Measurements from ENCODE around the genes PTRH2 and CA4.

DNA sequence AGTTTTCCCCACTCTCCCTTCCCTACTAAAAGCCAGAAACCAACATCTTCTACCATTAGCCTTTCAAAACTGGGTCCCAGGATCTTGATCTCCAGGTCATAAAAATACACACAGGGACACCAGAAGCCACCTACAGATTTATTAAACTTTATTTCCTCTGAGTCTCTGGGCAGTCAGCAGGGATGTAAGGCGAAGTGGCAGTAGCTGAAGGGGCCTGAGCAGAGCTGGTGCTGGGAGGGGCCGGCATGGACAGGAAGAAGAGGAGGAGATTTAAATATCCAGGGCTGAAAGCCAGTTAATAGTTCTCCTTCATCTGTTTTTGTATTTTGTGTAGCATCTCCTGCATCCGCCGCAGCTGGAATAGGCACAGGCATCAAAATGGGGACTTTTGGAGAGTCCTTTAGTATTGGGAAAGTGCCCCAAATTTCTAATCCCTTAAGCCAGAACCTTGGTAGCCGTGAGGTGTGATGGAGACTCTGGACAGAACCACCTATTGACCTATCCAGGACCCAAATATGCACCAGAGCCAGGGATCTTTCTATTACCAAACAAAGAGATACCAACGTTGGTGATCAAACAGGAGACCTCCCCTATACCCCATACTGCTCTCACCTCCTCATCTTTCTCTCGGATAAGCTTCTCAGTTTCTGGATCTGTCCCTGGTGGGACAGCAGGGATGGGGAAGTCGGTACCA, 5.8 kb upstream of the MTMR4 start:
- PRO-cap, result no peak

- PRO-cap, result no peak
Measured at GRCh38 chr17:58526744-58527256, 12.4 kb upstream of the MTMR4 start.

GRCh38 chr17:58528733-58529764, 14.6 kb upstream of the MTMR4 start:
- PRO-cap, result no peak

DNA sequence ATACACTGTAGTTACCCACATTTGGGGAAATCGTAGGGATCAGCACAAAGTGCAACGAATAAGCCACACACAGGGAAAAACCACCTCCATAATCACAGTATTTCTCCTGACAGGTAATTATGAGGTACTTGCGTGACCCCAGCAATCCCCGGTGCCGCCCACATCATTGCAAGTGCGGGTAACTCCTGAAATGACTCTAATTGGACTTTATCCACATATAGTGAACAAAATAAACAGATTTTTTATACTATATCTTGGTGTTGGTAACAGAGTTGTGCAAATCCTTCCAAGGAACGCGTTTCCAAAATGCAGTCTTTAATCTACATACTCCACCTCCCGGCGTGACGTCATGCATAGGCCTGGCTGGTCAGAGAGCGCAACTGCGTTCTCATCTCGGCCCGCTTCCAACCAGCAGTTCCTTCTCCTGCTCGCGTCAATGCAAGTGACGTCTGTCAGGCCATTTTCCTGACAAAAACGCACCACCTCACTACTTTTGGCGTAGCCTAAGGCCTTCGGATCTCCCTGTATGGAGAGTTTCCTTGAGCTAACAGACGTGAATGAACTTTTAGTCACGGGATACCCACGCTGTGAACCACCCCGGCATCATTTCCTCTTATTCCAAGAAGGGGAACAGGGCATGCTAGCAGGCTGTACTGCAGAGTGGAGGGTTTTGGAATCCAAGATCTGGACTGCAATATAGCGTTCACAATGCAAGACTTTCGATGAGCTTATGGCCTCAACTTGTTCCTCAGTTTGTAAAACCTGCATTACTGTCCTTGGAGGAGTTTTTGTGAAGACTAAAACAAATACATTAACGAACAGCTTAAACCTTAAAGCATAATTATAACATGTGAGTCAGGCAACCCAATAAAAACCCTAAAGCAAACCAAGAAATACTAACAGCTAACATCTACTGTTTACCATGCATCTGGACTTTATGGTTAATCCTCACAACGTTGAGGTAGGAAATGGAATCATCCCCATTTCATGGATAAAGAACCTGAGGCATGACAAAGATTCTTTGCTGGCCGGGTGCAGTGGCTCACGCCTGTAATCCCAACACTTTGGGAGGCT, 24.9 kb downstream of the IGBP1C start:
- PRO-cap, result no peak

DNA sequence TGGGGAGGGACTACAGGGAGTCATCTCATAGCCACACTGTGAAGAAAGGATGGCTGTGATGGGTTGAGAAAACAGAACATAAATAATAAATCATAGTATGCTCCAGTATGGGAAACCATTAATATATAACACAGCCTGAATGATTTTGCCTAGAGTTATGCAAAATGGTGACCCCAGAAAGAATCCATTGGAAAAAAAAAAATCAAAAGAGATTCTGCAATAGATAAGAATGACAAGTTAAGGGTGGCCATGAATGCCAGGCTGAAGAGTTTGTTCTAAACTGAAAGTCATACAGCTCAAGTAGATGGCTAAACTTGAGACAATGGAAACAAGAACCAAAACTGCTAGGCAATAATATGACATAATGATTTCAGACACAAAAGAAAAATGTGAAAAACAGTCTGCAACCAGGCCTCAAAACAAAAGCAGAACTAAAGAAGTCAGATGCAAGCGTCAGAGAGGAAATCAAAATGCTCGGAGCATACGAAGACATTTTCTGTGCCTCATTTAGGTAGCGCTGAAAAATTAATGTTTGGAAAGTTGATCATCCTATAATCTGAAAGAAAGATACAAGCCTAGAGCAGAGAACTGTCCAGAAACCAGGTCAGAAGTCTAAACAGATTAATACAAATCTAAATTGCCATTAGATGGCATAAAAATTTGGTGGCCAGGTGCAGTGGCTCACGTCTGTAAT, 54.4 kb upstream of the YPEL2 start:
- PRO-cap, result no peak

DNA sequence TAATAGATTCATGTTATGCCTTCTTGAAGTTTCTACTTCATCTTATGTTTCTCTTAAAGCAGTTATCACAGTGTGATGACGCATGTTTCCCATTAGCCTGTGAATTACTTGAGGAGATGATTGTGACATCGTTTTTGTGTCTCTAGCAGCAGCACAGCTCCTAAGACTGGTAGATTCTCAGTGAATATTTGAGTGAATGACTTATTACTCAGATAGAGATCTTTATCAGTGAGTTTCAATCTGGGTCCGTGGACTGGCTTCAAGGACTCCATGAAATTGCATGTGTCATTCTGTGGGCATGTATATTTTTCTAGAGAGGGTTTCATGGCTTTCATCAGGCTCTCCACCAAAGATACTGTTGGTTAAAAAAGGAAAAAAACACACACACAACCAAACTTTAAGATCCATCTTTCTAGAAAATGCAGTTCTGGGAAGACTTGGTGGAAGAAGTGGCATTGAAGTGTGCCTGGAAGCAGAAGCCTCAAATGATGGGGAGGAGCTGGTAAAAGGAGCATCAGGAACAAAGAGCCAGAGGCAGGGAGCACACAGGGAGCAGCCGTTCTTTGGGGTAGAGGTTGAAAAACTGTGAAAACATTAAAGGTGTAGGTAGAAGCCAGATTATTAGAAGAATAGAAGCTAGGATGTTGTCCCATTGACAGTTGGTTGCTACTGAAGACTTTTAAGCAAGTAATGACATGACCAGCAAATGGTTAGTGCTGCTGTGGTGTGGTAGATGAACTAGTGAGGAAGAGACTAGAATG, 30.1 kb downstream of the YPEL2 start:
- PRO-cap, result no peak

DNA sequence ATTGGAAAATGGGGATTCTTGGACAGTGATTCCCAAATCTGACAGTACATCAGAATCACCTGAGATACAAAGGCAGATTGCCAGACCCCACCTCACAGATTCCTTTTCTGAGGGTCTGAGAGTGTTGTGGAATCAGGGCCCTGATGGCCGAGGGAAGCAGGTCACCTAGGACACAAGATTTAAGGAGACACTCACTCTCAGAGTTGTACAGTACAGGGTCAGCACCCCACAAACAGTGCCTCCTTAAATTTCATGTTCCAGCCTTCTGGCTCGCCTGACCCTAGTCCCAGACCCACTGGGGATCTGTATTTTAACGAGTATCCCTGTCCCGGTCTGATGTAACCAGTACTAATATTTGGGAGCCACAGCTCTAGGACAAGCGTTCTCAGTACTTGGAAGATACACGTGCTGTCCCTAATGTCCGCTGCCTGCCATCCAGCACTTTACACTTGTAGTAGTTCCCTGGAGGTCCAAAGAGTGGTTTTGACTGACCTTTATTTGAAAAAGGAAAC, 37.9 kb downstream of the YPEL2 start:
- PRO-cap, result no peak

DNA sequence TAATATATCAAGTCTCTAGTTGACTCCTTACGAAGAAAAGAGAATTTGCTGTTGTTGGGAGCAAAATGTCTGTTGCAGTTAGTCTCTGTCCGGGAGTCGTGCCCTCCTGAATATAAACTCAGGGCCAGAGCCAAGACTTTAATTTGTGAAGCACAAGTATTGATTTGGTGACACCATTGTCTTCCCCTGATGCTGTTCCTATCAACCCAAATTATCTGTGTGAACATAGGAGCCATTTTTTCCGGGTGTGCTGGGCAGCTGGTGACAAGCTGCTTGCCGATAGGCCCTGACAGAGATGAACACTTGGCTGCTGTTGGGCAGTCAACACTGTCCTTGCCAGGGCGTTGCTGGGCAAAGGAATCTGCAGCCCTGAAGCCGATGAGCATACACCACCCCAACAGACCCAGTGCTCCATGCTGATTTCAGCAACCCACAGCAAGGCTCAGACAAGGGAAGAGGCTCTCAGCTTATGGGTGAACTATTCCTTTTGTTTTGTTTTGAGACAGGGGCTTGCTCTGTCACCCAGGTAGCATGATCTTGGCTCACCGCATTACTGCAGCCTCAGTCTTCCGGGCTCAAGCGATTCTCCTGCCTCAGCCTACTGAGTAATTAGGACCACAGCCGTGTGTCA, 105.4 kb downstream of the YPEL2 start:
- PRO-cap, result no peak

DNA sequence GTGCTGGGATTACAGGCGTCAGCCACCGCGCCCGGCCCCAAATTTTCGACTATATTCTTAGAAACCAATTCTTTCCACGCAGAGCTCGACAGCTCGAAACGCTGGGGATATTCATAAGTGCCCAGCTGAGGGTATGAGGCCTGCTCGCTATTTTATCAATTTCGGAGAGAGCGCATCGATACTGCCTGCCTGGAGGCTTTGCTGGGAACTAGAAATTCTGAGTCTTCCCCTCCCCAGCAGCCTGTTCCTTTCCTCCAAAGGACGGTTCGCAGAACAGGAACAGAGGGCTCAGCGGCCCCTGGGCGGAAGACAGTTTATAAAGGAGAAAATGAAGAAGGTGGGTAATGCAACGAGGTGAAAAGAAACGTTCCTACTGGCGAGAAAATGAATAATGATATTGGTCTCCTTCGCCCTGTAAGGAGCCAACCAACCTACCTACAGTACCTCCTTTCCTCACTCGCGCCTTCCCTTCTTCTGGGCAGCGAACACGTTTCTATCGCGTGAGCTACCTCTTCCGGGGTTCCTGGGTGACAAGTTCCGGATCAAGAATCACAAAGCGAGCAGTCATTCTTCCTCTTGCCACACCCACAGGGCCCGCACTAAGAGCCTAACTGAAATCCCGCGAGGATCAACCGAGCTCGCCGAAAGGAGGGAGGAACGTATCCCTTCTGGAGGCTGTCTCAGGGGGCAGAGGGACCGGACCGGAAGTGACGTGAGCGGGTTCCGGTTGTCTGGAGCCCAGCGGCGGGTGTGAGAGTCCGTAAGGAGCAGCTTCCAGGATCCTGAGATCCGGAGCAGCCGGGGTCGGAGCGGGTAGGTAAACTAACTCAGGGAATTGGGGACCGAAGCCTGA, at the start of gene PTRH2:
Gene PTRH2, minus strand, starts transcription at position 495 of the 853 bp plus-strand sequence.
- PRO-cap, result bidirectional peak, plus-strand start at position 786 of the sequence, minus-strand start at position 476 of the sequence

DNA sequence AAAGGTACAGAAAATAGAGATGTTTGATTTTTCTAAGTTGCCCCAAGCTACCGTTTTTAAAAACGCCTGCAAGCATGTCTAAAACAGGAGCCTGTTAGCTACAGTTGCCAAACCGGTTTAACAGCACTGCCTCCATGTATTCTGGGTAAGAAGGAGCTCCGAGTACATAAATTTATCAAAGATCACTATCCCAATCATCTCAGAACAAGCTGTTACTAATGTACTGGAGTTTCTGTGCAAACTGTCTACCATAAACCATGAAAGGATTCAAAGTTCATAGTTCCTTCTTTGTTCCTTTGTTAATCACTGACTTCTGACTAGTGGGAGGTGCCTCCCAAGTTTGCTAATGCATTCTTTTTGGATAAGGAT, 55.4 kb downstream of the TUBD1 start:
- PRO-cap, result bidirectional peak, plus-strand start outside the sequence, minus-strand start at position 319 of the sequence

- PRO-cap, result no peak
Measured at GRCh38 chr17:59844735-59845522, 47.8 kb downstream of the TUBD1 start.

- PRO-cap, result no peak
Measured at GRCh38 chr17:60149516-60150064, at the start of gene CA4. TSS of gene CA4 (plus strand) at chr17:60149973.

DNA sequence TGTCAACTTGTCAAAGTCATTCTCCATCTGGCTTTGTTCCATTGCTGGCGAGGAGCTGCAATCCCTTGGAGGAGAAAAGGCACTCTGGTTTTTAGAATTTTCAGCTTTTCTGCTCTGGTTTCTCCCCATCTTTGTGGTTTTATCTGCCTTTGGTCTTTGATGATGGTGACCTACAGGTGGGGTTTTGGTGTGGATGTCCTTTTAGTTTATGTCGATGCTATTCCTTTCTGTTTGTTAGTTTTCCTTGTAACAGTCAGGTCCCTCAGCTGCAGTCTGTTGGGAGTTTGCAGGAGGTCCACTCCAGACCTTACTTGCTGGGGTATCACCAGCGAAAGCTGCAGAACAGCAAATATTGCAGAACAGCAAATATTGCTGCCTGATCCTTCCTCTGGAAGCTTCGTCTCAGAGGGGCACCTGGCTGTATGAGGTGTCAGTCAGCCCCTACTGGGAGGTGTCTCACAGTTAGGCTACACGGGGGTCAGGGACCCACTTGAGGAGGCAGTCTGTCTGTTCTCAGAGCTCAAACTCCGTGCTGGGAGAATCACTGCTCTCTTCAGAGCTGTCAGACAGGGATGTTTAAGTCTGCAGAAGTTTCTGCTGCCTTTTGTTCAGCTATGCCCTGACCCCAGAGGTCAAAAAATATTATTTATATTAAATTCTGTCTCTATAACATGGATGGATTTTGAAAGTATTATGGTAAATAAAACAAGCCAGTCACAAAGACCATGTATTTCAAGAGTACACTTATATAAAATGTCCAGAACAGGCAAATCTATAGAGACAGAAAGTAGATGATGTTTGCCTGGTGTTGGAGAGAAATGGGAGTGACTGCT, 38.1 kb downstream of the APPBP2 start:
- PRO-cap, result no peak

- PRO-cap, result no peak
Measured at GRCh38 chr17:60573422-60573993, 26.5 kb upstream of the PPM1D start.

DNA sequence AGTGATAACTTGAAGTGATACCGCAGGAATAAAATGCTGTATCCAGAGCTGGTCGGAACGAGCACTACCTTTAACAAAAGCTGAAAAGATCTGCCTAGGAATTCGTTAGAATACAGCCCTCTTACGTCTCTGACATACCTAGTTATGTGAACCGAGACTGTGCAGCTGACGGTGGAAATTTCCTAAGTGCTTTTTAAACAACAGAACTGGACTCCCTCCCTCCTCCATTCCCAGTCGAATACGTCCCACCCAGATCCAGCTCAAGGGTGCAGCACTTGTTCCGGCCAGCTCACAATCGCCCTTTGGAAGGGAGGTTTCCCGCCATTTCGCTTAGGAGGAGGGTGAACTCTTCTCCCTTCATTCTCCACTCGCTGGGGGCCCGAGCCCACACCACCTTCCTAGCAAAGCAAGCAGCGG, 536 bp upstream of the PPM1D start:
- PRO-cap, result no peak

- PRO-cap, result unidirectional peak, plus-strand start at chr17:60887309; bidirectional peak, plus-strand start at chr17:60887550, minus-strand start at chr17:60887478
Measured at GRCh38 chr17:60886608-60887888, 209.4 kb downstream of the BCAS3 start.

- PRO-cap, result no peak
Measured at GRCh38 chr17:61005422-61005718, 327.7 kb downstream of the BCAS3 start.

DNA sequence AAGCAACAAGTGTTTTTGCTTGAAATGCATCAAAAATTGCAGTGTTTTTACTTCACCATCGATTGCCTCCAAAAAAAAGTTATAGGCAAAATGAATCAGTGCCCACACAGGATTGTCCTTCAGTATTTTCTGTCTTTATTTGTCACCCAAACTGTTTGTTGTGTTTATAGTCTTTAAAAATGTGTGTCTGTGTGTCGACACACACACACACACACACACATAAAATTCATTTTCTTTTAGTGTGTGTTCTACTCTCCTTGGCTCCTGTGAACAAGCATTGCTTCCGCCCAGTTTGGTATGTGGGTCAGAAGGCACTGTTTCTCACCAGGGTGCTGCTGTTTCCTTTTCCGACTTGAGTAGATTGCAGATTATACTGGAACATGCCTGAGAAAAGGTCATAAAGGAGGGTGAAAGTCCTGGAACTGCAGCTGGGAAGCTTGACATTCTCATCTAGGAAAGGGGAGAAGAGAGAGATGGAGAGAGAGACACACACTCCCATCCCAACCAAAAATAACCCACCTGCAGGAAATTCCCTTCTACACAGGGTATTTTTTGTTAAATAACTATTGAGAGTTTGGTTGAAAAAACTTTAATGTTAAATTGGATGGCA, 330.3 kb downstream of the BCAS3 start:
- PRO-cap, result no peak

DNA sequence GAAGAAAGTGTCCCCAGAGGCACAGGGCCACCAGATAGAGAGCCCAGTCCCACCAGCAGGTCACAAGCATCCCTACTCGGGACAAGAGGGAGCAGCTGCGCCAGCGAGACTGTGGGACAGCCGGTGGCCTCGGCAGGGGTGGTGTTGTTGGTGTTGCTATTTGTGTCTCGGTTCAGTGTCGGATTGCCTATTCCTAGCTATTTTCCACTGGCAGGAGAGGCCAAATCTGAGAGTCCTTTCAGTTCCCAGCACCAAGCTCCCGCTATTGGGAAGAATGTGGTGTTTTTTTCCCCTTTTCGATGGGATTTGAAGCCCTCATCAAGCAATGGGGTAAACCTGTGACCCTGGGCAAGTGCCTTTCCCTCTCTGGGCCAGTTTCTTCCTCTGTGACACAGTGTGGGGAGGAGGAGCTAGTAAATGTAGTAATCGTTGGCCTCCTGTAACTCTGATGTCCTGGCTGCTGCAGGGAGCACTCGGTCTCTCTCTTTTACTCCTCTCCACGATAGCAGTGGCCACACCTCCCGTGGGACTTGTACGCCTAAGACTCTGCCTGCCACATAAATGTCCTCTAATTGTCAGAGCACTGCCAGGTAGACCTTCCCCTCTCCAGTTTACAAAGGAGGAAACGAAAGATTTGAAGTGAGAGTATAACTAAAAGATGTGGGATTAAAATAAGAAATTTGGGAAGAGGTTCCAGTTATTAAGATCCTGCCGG, 22.3 kb upstream of the TBX2 start:
- PRO-cap, result no peak

DNA sequence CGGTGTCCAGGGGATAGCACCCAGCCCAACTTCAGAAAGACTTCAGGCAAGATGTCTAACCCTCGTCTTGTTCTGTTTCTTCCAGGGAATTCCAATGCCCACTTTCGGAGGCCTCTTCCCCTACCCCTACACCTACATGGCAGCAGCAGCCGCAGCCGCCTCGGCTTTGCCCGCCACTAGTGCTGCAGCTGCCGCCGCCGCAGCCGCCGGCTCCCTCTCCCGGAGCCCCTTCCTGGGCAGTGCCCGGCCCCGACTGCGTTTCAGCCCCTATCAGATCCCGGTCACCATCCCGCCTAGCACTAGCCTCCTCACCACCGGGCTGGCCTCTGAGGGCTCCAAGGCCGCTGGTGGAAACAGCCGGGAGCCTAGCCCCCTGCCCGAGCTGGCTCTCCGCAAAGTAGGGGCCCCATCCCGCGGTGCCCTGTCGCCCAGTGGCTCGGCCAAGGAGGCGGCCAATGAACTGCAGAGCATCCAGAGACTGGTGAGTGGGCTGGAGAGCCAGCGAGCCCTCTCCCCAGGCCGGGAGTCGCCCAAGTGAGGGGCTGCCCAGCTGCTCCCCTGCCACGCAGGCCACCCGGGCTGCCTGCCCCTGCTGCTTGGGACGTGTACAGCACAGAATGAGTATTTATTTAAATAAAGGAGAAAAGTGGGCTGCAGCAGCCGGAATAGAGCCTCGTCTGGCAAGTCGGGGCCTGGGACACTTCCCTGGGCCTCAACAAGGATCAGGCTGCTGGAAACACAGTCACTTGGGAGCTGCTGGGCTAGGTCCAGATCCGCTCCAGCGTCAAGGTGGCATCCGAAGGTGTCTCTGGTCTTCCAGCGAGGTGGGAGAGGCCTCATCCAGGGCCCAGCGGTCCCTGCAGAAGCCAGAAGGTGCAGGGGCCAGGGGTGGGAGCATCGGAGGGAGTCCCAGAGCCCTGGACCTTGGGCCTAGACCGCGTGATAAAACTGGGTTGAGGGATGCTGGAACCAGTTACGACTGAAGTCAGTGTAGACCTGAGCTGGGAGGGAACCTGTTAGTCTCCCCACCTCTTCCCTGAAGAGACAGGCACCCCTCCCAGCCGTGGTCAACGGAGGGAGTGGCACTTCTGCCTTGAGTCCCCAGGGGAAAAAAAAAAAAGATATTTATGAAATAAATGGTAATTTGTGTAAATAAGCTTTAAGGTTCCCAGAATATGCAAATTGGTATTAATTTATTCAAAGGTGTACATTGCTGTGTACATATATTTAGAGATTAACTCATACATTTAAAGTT, 8.8 kb downstream of the TBX2 start:
- PRO-cap, result no peak

All from progenitor cell of endocrine pancreas (in vitro differentiated cells).